H4 (cell line): ENCODE results near the genes NOLC1 and PITX3.

- RAMPAGE, long total RNA = no peak
Observed at GRCh38 chr10:102065512-102066311, 563 bp downstream of the HPS6 start.

DNA sequence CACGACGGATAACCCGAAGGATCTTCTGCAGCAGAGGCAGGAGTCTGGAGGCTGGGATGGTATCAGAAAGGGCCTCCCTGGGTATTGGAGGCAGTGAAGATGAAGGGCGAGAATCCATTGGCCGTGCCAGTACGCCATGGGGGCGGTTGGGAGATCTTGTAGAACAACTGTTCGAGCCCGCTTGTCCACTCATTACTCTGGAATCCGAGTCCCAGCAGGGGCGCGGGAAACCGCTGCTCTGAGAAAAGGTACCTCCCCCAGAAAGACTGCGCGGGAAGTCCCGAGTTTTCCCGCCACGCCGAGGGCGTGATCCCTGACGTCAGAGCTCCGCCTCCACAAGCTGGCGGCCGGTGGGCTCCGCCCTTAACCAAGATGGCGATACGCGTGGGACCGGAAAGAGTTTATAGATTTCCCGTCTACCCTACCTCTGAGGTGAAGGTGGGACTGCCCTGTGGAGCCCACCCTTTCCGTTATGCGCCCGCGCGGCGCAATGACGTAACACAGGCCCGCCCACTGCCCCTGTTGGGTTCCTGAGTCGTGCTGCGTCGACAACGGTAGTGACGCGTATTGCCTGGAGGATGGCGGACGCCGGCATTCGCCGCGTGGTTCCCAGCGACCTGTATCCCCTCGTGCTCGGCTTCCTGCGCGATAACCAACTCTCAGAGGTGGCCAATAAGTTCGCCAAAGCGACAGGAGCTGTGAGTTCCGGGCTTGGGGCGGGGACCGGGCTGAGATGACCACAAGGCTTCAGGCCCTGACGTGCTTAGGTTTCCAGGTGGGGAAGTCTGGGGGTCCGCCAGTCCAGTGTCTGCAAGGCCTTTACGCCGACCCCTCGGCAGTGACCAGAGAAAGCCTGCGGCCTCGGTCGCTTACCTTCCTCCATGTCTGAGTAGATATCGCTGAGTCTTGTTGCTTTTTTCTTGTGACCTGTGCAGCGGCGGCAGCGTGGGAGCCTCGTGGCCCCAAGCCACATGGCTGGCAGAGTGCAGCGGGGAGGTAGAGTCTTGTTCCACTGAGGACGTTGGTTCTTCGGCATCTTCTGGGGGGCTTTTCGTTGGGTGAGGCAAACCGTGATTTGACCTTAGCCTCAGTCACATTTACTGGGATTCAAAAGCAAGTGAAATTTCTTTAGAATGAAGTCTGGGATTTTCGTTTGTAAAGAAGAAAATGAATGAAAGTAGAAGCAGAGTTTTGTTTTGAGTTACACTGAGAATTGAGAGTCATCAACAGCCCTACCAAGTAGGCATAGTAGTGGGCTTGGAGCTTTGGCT is at the start of gene NOLC1:
Gene NOLC1 (plus strand): TSS at position 557 of the 1,271 bp plus-strand sequence.
- RAMPAGE, long total RNA = no peak

GRCh38 chr10:102175356-102175781 is 23.2 kb downstream of the NOLC1 start:
- RAMPAGE, long total RNA = no peak

- RAMPAGE, long total RNA = no peak
Observed at GRCh38 chr10:102188244-102188583, 36.0 kb downstream of the NOLC1 start.

DNA sequence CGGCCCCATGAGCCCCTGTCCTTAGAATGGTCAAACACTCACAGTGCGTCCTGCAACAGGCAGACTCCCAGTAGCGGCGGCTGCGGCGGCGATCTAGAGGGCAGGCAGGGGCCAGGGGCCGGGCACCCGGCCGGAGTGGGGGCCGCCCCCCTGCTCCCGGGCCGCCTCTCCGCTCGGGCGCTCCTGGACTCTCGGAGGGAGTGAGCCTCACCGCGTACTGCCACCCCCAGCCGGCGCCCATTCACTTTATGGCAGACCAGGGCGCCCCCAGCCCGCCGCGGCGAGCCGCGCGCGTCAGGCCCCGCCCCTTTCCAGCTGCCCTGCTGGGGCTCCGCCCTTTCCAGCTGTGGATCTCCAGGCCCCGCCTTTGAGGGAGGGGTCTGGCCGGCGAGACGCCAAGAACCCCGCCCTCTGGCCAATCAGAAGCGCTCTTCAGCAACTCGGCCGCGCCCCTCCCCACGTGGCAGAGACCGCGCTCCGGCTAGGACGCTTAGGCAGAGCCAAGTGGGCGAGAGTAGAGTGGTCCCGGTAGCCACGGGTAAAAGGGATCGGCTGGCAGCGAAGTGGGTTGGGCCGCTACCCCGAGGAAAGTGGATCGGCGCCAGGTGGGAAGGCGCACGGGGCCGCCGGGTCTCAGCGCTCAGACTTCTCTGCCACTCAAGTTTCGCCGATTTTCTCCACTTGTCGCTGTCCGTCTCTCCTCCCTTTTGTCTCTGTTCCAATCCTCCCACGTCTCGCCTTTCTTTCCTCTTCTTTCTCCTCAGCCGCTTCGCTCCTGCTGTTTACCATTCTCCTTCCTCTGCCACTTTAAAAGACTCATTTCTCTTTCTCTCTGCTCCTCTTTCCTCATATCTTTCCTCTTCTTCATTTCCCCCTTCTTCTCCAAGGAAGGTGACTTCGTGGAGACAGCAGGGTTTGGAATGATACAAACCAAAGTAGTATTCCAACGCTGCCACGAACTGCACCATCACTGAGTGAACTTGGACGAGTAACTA is at the start of gene PITX3:
Gene PITX3 (minus strand): TSS at position 222 of the 995 bp plus-strand sequence.
- RAMPAGE, long total RNA = no peak

DNA sequence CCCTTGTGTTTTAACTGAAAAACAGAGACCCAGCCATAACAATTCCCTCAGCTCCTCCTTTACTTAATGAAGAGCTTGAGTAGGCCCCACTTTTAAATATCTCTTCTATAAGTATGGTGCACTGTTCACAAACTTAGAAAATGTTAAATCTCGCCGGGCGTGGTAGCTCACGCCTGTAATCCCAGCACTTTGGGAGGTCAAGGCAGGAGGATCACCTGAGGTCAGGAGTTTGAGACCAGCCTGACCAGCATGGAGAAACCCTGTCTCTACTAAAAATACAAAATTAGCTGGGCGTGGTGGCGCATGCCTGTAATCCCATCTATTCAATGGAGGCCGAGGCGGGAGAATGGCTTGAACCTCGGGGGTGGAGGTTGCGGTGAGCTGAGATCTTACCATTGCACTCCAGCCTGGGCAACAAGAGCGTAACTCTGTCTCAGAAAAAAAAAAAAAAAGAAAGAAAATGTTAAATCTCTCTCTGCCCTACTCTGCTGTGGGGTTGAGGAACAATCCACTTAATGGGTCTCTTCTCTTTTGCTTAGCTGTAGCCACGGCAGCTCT is 66.6 kb downstream of the GBF1 start:
- RAMPAGE, long total RNA = no peak

DNA sequence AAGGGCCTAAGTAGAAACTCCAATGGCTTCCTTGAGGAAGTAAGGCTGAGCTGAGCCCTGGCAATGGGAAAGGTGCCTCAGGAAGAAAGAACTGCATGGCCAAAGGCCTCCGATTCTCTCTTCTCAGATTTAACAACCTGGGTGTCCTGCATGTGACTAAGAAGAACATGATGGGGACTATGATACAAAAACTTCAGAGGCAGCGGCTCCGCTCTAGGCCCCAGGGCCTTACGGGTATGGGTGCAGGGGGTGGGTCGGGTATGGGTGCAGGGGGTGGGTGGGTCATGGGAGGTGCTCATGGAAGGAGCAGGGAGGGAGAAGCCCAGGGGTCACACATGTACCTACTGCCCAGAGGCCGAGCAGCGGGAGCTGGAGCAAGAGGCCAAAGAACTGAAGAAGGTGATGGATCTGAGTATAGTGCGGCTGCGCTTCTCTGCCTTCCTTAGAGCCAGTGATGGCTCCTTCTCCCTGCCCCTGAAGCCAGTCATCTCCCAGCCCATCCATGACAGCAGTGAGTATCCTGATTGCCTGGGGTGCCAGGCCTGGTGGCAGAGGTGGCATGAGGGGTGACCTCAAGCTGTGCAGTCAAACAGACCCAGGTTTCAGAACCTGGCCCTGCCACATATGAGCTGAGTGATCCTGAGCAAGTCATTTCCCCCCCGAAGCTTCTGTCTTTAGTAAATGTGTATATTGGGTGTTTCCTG is 1.8 kb downstream of the NFKB2 start:
- RAMPAGE, long total RNA = no peak

DNA sequence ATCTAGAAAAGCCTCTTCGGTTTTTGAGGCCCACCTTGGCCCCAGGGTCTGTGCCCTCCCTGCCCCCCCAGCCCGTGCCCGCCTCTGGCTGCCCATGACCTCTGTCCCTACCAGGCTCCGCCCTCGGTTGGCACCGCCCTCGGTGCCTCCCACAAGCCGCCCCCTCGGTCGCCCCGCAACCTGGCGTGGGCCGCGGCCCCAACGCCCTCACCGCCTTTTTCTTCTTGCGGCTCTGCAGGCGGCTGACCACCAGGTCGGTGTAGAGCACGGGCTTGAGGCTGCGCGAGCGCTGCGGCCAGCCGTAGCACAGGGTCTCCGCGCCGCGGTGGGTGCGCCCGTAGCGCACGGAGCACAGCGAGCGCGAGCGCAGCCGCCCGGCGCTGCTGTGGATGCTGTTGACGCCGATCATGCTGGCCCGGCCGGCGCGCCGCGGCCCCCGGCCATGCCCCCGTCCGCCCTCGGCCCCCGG is 9.9 kb downstream of the PSD start:
- RAMPAGE, long total RNA = no peak

DNA sequence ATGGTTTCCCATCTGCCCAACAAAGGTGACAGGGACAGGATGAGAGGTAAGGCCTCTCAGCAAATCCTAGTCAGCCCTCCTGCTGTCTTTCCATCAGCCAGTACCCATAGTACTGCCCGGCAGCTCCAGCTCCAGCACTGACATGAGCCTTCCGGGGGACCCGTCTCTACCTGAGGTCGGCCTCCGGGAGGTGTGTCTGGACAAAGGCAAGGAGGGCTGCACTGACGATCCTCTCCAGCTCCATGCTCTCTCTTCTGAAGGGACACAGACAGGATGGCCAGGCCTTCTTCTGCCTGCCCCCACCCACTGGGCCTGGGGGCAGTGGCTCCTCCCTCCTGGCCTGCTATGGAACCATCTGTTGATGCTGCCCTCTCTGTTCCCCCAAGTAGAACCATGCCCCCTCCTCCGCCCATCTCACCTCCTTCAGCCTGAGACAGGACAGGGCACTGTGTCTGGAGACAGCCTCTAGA is 4.3 kb downstream of the FBXL15 start:
- RAMPAGE, long total RNA = no peak

GRCh38 chr10:102647725-102648076 is 3.4 kb downstream of the TRIM8 start:
- RAMPAGE, long total RNA = no peak

DNA sequence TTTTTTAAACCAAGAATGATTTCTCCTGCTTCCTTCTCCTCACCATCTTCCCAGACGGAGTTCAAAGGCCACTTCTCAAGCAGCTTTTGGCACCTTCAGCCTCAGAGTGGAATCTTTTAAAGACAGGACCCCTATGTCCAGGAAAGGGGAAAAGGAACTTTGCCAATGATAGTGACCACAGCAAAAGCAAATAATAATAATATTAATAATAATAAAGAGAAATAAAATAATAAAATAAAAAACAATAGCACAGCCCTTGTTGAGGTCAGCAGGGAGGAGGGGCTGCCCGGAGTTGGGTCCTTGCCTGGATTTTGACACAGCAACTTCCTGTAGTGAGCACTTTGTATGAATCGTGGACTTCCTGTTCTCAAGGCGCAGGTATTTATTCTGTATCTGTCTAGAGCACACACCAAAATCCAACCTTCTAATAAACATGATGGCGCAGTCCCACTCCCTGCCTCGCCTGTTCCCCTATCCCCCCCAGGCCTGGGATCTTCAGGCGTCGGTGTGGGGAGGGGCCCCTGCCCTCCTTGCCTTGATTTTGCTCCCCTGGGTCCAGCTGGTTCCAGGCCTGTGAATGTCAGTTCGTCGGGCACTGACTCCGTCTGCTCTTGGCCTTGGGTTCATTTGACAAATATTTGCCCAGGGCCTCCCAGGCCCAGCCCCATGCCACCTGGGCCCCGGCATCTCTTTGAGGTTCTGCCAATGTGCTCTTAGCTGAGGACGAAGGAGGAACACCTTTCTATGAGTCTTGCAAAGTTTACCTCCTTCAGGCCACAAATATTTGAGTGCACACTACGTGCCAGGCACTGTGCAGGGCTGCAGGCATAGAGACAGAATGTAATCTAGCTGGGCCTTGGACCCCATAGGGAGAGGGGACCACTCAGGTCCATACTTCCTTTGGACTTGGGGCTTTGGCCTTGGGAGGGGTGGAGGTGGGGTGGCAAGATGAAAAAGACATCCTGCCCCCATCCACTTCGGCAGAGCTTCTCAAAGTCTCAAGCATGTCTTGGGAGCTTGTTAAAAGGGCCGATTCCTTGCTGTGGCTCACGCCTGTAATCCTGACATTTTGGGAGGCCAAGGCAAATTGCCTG is 13.9 kb downstream of the TRIM8 start:
- RAMPAGE, long total RNA = no peak

DNA sequence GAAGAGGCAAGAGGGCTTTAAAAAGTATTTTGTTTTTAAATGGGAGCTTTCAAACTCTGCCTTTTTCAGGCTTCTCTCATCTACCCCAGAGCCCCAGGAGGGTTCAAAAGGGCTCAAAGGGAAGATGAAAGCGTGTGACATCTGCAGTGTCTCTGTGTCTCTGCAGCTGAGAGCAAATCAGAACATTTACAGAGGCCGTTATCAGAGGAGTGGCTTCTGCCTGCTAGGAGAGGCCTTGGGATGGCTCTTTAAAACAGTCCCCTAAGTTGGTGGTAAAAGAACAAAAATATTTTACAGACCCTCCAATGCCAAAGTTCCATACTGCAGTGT is 30.3 kb downstream of the TRIM8 start:
- RAMPAGE, long total RNA = no peak

DNA sequence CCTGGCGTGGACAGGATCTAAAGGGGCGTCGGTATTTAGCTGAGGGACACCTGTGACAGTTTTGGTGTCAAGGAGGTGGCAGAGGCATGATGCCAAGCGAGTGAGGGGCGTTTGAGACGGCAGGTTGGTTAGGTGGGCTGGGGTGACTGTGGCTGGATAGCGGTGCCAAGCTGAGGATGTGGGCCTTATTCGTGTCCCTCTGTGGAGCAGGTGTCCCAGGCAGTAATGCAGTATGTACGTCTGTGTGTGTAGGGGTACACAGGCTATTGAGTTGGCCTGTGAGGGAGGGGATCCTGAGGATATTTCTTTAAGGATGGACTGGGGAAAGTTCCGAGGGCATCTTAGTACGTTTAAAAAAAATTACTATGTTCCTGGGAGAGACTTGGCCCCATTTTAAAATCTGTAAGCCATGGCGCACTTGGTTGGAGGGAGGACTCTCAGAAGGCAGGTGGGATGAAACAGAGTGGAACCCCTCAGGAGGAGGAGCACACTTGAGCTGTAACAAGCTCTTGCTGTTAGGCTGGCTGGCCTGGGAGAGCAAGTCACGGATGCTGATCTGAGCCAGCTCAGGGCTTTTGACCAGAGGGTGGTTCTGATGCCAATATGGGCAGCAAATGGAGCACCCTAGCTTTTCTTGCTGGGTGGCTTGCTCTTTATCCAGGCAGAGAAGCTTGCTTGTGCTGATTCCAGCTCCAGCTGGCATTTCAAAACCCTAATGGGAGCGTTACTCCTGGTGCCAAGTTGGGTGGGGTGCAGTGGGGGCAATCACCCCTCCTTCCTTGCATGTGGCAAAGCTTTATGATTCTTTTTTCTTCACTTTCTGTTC is 727 bp downstream of the WBP1L start:
- RAMPAGE, long total RNA = no peak

- RAMPAGE, long total RNA = no peak
Observed at GRCh38 chr10:102781421-102781820, 37.7 kb downstream of the WBP1L start.

DNA sequence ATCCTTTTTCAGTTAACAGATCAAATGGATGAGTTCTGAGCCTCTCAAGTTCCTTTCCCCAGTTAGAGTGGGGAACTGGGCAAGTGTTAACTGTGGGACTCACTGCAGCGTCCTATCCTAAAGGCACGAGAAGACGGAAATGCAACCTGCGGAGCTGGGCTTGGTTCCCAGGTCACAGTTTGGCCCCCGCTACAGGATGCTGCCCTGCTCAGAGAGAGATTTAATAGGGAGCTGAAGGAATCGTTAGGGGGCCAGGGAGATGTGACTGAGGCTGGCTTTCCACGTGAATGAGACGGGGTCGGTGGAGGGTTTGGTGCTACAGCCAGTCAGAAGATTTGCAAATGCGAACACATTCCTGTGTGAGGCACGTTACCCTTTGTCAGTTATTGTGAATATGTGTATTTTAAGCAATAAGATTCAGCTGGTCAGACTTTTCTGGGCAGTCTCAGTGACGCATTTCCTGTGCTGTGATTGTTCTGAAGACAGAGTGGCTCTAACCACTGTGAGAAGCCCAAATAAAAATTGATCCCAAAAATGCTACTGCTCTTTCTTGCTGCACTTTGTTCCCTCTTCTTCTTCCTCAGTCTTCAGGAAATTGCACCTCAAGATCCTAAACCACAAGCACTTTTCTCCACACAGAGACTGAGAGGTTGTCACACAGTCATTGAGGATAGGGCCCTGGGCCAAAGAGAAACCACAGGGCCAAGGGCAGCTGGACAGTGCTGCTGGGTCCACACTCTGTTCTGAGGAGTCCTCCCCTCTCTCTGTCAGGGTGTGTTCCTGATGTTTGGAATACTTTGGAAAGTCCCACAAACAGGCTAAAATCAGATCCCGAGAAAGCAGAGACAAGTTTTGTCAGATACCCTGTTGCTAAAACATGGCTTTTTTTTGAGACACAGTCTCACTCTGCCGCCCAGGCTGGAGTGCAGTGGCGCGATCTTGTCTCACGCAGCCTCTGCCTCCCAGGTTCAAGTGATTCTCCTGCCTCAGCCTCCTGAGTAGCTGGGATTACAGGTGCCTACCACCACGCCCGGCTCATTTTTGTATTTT is 21.2 kb downstream of the CYP17A1 start:
- RAMPAGE, long total RNA = no peak

- RAMPAGE, long total RNA = no peak
Observed at GRCh38 chr10:102975227-102975555, 57.1 kb downstream of the CNNM2 start.

- RAMPAGE, long total RNA = no peak
Observed at GRCh38 chr10:103145991-103146644, 47.0 kb downstream of the NT5C2 start.

DNA sequence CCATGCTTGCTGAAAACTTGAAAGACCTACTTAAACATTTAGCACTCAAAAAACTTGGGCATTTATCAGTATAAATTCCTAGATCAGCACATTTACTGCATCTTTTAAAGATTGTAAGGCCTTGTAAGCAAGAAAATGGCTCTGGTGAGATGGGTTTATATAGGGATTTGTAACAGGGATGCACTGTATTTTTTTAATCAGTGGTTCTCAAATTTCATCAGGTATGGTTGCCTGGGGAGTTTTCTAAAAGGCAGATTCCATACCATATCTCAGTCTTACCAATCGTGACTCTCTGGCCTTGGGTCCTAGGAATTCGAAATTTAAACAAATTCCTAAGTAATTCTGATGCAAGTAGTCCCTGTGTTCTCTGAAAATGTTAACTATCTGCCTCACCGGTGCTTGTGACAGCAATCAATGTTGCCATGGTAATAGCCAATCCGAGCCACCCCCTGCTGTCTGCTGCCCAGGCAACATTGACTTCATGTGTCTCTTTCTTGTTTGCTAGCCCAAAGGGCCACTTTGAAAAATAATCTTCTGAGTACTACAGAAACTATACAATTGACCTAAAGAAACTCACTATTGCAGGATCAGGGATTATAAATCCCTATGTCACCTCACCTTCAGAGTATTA is 11.7 kb upstream of the NT5C2 start:
- RAMPAGE, long total RNA = no peak

DNA sequence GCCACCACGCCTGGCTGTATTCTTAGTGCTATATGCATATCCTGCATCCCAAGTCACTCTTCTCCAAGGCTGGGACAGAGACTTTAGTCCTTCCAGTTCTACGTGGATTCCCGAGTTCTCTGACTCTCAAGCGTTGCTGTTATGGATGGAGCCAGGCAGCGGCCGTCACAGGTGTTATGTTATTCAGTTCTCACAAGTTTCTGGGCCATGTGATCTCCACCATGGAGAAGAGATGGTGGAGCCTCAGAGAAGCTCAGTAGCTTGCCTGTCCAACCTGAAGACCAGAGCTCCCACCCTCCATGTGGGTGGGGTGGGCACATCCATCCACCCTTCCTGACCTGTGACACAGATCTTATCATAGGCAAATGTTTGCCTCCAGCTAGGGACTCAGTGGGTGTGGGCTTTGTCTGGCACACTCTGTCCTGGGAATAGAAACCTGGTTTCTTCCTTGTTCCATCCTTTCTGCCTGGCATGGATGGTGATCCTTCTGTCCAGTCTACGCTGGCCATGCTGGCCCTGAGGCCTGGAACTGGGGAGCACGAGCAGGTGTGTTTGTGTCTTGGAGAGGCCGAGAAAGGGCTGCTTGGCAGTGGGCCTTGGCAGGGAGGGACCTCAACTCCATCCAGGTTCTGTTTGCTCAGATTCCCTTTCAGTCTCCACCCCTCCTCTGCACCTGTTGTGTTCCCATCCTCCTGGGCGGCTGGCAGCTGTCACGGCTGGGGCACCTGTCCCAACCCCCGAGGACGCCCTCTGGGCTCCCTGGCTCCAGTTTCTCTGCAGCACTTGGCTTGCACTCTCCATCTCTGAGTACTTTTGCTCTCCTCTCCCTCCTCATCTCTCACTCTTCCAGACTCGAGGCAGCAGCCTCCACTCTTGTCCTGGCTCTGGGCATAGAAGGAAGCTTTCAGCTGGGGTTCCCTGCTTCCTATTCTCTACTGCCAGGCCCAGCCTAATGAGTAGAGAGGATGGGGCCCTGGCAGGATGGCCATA is 55.4 kb downstream of the NEURL1 start:
- RAMPAGE, long total RNA = no peak

DNA sequence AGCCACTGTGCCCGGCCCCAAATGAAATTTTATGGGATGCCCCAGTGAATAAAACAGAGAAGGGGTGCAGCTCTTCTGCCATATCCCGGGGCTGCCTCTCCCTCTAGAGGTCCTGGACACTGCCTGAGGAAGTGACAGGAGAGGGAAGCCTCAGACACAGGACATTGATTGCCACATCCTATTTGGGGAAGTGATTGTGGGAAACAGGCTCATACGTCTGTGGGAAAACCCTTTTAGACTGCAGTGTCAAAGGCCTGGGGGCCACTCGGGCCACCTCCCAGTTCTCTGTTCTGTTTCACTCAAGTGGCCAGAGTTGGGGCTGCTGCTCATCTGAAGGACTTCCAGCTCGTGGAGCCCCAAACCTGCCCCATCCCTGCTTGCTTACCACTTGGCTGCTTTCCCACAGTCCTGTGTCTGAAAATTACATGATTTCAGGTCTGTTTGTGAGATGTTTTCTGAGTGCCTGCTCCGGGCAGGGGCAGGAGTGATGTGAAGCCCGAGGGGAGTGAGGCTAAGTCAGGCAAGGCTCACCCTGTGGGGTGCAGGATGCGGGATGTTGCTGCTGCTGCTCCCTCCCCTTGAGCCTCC is 58.2 kb downstream of the NEURL1 start:
- RAMPAGE, long total RNA = no peak